Hematopoietic multipotent progenitor cell (in vitro differentiated cells): ENCODE measurements around a stretch of chr17.

- CAGE, long polyA plus RNA = no peak
These were observed 11.0 kb upstream of the KCNJ2 start for GRCh38 chr17:70157950-70159078.

GRCh38 chr17:71544873-71545375, 575.9 kb upstream of the SOX9 start:
- CAGE, long polyA plus RNA = no peak

DNA sequence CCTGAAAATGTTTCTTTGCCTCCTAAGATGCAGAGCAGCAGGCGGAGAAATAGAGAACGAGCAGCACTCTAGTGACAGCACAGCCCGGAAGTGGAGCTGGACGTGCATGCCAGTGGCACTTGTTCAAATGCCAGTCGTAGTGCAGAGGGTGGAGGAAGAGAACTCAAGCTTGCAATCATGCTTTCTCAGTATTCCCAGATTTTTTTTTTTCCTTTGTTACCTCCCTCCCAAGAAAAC, 182.2 kb upstream of the SOX9 start:
- CAGE, long polyA plus RNA = no peak

- CAGE, long polyA plus RNA = no peak
These were observed 90.6 kb upstream of the SOX9 start for GRCh38 chr17:72029838-72031004.

DNA sequence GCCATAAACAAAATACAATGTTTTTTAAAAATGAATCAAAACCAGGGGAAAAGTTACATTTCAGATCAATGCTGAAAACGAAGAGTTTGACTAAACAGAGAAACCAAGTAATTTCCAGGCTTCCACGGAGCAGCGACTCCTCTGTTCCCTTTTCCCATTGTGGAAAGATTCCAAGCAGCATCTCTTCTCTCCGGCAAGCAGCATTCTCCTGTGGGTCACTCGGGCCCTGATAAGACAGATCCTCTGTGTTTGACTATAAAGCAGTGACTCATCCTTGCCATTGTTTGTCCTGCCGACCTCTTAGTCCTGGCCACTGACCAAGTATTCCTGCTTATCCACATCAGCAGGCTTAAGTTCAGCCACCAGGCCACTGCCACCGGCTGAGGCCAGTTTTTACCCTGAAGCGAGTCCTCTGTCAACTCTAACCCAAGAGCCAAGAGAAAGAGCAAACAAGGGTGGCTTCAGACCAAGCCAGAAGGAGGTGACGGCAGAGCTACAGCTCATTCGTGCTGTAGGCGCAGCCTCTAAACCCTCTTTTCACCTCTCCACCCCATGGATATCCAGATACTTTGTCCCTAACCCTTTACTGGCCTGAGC, 30.7 kb downstream of the SOX9 start:
- CAGE, long polyA plus RNA = no peak

DNA sequence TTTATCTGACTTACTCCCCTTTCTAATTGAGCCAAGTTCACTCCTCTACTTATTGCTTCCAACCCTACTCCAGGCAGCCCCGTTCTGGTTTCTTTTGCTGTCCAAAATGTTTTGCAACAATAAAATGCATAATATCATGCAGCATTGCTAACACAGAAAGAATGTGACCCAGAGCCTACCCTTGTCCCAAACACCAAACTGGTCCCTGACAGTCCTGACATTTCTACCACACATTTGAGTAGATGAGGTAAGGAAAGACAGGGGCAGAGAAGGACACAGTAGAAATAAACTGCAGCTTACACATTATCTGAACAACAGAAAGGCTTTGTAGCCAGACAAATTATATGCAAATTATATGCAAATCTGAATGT, 31.6 kb downstream of the SOX9 start:
- CAGE, long polyA plus RNA = no peak

DNA sequence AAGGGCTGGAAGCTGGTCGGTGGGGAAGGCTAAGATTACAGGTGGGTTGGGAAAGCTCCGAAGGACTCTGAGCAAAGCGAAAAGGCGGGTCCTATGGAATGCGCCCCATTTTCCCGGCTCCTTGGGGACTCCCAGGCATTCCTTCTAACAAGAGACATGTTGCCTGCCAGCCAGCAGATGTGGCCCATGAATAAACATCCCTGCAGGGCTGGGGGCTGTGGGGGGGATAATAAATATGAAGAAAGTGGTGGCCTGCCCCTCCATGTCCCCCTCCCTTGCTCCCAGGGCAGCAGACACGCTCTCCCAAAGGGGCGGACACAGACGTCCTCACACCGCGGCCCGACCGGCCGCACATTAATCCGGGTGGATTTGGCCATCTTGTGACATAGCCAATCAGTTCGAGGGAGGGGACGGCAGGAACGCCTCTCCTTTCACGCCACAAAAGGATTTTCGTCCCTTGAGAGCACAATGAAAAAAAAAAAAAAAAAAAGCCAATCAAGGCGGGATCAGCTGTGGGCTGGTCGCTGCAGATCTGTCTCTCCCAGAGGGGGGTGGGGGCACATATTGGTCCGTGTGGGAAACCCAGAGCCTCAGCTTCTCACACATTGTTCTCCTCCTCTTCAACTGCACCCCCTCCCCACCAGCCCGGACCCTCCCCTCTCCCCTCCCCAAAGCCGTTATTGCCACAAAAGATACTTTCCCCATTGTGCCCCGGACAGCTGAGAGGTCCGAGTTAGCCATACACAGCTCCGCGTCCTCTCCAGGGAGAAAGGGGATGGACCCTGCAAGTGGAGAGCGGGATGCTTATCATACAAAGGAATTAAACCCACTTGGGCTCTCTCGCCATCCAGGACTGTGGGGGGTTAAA, 98.7 kb downstream of the SOX9 start:
- CAGE, long polyA plus RNA = no peak

GRCh38 chr17:72422283-72422717, 301.5 kb downstream of the SOX9 start:
- CAGE, long polyA plus RNA = no peak

- CAGE, long polyA plus RNA = no peak
These were observed 344.7 kb downstream of the SOX9 start for GRCh38 chr17:72465372-72466135.

GRCh38 chr17:72514705-72515329, 394.0 kb downstream of the SOX9 start:
- CAGE, long polyA plus RNA = no peak

DNA sequence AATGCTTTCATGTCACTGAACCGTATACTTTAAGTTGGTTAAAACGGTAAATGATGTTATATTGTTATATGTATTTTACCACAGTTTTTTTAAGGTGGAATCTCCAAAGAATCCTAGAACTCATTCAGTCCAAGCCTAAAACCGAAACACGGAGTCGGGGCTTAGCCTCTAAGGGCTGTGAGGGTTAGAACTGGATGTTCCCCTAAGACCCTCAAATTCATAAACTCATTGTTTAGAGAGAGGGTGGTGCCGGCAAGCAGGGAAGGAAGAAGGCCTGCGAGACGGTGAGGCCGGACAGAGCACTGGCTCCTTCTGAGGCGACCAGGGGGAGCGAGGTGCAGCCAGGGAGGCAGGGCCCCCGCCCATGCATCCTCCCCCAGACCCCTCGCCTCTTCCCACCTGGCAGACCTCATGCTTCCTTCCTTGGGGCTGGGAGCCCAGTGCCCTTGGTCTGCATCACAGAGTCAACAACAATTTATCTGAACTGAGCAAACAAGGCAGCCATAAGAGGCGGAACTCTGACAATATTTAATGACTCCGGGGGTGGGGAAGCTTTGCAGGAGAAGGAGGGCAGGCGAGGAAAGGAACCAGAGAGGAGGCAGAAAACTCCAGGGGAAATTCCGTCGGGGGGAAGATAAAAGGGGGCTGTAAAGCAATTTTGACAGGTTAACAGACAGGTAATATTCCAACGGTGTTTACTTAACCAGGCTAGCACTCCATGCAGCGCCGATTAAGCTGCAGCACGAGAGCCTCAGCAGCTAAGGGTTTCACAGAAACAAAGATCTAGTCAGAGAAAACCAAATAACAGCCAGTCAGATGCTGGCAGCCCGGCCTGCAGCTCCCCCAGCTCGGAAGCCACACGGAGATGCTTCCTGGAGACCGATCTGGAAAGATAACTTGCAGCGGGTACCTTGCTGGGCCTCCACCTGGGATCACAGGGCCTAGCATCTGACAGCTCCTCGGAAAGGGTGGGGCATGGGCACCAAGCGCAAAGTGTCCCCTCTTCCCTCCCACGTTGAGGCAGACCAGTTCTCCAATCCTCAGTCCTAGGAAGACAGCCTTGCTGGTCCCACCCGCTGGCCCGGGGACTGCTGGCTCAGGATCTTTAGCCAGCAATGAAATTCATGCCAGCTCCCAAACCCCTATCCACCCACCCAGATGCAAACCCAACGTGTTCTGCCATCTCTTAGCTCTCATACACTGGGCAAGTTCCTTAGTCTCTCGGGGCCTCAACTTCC, 398.1 kb downstream of the SOX9 start:
- CAGE, long polyA plus RNA = no peak

- CAGE, long polyA plus RNA = no peak
These were observed 429.7 kb downstream of the SOX9 start for GRCh38 chr17:72550482-72551051.

- CAGE, long polyA plus RNA = no peak
These were observed 455.2 kb downstream of the SOX9 start for GRCh38 chr17:72575923-72576487.

DNA sequence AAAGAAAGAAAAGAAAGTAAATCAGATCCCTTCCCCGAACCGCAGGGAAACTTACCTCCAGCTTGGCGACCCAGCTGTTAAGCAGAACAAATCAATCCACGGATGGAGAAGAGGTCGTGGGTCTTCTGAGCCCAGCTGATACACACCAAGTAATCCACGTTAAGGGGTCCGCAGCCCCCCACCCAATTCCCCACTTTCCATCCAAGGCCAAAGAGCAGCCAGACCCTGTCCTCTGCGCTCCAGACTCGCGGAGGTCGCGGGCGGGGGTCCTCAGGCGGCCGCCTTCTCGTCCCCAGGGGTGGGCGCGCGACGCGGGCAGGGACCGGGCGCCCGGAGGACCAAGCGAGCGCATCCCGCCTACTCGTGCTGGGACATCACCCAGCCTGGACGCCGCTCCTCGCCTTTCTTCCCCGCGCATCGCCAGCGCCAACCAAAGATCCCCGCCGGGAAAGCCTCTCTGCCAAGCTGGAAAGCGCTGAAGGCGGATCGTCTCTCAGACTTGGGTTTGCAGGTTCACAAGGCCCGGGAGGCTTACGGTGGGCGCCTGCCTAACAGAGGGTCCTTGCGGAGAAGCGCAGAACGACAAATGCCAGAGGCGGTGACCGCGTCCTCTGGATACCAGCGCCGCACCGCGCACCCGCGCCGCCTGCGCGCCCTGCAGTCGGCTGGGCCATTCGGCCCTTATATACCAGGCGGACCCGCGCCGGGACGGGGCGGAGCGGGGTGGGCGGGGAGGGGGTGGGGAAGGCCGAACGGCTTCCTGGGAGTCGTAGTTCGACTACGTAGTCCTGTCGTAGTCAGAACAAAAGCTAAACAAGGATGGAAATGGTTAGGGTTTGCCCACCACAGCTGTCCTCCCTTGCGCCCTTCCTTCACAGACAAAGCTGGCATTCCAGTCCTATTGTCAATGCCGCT, 471.6 kb downstream of the SOX9 start:
- CAGE, long polyA plus RNA = no peak

- CAGE, long polyA plus RNA = no peak
These were observed 483.0 kb downstream of the SLC39A11 start for GRCh38 chr17:72609410-72609994.

DNA sequence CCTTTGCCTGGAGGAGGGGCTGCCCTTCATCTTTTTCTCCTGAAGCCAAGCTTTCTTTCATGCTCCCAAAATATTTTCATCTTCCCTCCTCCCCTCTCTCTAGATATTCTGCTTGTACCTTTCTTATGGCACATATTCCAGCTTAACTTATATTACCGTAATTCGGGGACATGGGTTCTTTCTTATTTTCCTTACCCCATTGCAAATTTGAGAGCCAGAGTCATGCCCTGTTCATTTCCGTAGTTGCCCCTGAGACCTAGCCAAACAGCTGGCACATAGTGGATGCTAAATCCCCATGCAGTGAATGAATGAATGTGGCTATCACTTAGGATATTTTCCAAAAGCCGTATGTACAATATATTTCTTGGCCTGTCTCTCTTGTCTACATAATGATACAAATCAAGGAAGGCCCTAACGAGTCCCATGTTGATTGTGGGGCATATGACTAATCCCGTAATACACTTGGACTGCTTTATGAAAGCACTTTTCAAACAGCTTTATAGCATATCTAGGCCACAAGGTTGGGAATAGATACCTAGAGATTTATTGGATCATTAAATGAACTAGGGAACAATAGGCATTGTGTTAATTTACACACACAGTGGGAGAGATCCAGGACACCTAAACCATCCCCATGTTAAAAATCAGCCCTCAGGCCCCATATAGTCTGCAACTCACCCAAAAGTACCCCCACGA, 478.1 kb downstream of the SLC39A11 start:
- CAGE, long polyA plus RNA = no peak

- CAGE, long polyA plus RNA = no peak
These were observed 461.1 kb downstream of the SLC39A11 start for GRCh38 chr17:72631303-72631964.

DNA sequence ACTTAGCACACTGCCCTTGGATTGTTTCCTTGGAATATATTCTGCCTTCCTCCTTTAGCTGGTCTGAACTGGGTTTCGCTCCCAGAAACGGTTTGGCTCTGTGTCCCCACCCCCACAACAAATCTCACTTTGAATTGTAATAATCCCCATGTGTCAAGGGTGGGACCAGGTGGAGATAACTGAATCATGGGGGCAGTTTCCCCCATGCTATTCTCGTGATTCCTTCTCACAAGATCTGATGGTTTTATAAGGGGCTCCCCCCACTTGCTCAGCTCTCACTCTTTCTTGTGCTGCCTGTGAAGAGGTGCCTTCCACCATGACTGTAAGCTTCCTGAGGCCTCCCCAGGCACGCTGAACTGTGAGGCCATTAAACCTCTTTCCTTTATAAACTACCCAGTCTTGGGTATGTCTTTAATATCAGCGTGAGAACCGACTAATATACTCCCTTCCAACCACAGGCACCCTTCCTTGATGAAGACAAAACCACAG, 218.8 kb downstream of the SLC39A11 start:
- CAGE, long polyA plus RNA = no peak

- CAGE, long polyA plus RNA = no peak
These were observed 160.9 kb downstream of the SLC39A11 start for GRCh38 chr17:72931519-72932030.

GRCh38 chr17:72992858-72993275, 99.6 kb downstream of the SLC39A11 start:
- CAGE, long polyA plus RNA = no peak